ENCODE measurements around the genes SLC44A2, ILF3 and C19orf38.

GRCh38 chr19:10321821-10322828, 6.3 kb upstream of the FDX2 start:
- RRBS, 2 experiments = no CpG with 5 or more reads among the region's 19 CpGs

- RRBS, 2 experiments = no CpG with 5 or more reads among the region's 10 CpGs
Observed at GRCh38 chr19:10327076-10327601, 6.2 kb downstream of the RAVER1 start.

DNA sequence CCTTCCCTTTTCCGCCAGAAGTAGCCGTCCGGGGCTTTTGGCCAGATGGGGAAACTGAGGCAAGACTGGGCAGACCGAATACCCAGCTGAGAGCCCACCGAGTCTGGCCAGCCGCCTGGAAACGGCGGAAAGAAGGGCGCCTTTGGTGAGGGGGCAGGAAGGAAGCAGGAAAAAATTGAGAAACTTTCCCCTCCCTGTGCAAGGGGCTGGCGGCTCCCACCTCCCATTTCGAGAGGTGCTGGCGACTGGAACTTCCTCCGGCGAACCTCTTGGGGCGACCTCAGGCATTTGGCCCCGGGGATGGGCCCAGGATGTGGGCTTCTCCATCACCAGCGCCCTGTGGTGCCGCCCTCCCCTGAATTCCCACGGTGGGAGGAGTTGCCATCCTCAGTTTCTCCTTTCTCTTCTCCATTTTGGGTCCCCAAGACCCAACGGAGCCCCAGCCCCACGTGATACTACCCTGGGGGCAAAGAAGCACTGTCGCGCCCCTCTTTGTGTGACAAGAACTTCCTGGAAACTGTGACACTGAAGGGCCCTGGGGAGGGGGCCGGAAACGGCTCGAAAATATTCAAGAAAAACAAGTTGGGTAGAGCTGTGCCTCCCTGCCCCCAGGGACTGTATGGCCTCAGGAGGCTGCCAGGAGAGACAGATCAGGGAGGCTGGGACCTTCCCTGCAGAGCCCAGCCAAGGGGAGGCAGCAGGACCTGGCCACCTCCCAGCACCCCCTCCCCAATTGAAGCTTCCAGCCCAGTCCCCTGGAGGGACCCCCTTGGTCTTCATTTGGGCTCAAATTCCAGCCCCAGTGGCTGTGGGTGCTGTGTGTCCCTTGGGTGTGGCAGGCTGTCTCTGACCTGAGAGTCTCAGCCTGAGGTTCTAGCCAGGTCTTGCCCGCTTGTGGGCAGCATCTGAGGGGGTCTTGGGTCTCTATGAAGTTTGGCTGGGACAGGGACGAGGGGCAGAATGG, 16.1 kb upstream of the AP1M2 start:
- RRBS, 2 experiments = no CpG with 5 or more reads among the region's 28 CpGs

- RRBS, 2 experiments = 1 to 8% methylated on average over 17 to 20 of the region's 65 CpGs
Observed at GRCh38 chr19:10624685-10625868, at the start of gene SLC44A2. SLC44A2 (plus strand) TSS chr19:10625553.

- RRBS, 2 experiments = no CpG with 5 or more reads among the region's 5 CpGs
Observed at GRCh38 chr19:10626806-10627139, 1.4 kb downstream of the SLC44A2 start.

- RRBS, 2 experiments = no CpG with 5 or more reads among the region's 20 CpGs
Observed at GRCh38 chr19:10653142-10653490, 1.0 kb upstream of the ILF3 start.

DNA sequence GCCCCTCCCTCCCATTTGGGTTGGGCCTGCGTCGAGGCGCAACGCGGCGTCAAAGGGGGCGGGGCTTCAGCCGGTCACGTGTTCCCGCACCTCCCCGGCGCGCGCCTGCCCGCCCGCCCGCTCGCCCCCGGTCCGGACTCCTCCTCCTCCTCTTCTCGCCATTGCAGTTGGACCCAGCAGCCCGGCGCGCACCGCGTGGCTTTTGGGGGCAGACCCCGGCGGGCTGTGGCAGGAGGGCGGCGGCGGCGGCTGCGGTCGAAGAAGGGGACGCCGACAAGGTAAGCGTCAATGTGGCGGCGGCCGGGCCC, at the start of gene ILF3:
TSS of gene ILF3 (plus strand) at position 137 of the 308 bp plus-strand sequence.
- RRBS, 2 experiments = 1 to 6% methylated on average over 12 to 14 of the region's 40 CpGs

DNA sequence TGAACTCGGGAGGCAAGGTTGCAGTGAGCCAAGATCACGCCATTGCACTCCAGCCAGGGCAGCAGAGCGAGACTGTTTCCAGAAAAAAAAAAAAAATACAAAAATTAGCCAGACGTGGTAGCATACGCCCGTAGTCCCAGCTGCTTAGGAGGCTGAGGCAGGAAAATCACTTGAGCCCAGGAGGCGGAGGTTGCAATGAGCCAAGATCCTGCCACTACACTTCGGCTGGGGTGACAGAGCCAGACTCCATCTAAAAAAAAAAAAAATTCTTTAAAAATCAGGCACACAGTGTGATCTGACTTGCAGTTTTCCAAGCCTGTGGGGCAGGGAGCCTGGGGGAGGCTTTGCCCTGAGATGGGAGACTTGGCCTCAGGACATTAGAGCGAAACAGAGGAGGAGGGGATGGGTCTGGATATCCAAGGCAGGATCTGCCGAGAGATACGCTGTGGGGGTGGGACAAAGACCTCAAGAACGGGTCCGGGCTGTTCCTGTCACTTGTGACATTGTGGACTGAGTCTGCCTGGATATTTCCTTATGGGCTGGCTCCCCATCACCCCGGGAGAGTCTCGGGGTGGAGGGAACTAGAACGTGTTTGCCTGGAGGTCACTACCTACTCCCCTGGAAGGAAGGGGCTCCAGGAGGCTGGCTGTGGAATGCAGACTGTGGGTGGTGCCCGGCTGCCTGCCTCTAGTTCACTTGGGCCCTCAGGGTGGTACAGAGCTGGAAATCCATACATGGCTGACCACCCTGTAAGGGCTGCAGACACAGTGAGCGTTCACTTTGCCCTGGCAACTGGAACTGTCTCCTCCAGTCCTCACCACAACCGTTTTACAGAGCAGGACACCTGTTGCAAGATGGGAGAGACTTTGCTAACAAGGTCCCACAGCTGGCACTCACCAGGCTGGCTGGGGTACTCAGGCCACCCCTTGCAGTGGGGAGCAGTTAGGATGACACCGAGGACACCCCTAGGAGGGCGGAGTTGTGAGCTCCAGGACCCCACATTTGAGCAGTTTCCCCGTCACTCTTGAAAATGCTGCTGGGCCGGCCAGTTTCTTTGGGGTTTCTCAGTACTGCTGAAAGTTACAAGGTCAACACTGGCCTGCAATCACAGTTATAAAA, 26.4 kb downstream of the DNM2 start:
- RRBS, 2 experiments = 46 to 62% methylated on average over 2 to 4 of the region's 23 CpGs

DNA sequence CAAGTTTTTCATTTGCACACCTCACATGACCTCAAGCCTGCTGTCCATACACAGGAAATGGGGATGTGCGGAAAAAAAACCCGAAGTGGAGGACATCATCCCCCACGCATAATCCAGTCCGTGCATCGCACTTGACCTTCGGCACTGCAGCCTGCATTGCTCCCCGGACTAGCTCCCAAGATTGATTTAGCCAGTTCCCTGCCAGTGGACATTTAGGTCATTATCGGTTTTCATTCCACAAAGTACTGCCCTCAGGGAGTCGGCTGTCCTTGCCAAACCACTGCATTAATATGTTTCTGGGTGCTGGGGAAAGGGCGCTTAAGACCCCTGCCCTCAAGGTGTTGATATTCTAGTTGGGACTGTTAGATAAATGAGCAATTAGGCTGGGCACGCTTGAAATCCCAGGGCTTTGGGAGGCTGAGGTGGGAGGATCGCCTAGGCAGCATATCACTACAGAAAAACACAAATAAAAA, 27.2 kb downstream of the DNM2 start:
- RRBS, 2 experiments = no CpG with 5 or more reads among the region's 12 CpGs

DNA sequence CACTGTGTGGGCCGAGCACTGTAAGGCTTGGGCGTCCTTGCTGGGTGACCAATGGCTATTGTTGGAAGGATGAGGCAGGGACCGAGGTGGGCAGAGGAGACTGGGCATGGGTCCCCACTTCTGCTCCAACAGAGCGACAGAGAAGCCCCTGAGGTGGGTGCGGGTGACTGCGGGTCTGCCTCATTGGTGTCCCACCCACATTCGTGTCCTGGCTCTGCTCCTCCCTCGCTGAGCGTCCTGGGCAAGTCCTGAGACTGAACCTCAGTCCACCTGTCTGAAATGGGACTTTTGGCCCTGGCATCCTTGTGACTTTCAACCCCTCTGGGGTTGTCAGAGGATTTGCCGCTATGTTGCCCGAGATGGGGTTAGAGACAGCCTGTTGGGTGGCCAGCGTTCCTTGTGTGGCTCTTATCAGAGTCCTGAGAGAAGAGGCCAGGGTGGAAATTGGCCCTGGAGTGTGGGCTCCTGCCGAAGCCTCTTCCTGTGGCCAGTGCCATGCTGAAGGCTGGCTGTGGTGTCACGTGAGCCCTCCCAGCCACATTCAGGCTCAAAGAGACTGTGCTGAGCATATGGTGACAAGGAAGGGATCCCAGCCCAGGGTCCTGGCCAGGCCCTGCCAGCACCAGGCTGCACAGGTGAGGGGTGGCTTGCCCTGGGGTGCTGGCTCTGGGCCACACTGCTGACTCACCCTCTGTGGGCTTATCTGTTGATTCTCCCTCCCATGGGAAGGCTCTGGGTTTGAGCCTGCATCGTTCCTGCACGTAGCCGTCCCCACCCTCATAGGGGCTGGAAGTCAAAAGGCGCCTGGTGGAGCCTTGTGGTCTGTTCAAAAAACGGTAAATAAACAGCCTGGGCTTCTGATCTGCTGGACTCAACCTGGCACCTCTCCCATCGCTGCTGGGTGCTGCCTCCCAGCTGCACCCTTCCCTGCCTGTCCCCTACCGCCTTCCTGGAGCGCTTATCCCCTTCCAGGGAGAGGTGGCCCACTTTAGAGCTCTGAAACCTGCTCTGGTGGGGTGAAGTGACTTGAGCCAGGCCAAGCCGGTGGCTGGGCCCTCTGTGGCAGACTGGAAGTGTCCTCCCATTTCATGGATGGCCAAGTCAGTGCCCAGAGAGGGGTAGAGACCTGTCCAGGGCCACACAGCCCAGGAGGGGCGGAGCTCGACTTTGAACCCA, 31.0 kb downstream of the DNM2 start:
- RRBS, 2 experiments = no CpG with 5 or more reads among the region's 25 CpGs

DNA sequence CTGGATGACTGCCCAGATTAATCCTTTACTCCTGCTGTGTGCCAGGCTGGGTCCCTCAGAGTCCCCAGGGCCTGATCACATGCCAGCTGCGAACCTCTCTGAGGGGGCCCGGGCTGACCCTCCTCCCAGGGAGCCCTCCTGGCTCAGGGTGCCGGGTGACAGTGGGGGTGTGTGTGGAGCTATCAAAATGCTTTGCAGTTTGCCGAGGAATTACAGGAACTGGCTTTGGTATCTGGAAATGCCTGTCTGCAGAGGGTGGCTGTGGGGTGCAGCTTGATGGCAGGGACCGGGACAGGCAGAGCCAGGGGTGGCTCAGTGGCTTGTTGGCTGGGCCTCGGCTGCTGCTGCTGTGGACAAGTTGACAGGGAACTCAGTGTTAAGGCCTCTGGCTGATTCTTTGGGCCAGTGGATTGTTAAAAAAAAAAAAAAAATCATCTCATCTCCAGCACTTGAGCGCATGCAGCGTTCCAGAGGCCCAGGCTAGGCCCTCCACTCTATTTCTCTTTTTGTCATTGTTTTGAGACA, 49.0 kb downstream of the DNM2 start:
- RRBS, 2 experiments = 44 to 69% methylated on average over 2 of the region's 8 CpGs

- RRBS, 2 experiments = no CpG with 5 or more reads among the region's 12 CpGs
Observed at GRCh38 chr19:10838307-10838711, 2.3 kb upstream of the TMED1 start.

- RRBS, 2 experiments = no CpG with 5 or more reads among the region's 11 CpGs
Observed at GRCh38 chr19:10848213-10848642, at the start of gene C19orf38. C19orf38 (plus strand) TSS chr19:10848415.

- RRBS, 2 experiments = no CpG with 5 or more reads among the region's 24 CpGs
Observed at GRCh38 chr19:10990989-10991491, 30.2 kb downstream of the SMARCA4 start.

DNA sequence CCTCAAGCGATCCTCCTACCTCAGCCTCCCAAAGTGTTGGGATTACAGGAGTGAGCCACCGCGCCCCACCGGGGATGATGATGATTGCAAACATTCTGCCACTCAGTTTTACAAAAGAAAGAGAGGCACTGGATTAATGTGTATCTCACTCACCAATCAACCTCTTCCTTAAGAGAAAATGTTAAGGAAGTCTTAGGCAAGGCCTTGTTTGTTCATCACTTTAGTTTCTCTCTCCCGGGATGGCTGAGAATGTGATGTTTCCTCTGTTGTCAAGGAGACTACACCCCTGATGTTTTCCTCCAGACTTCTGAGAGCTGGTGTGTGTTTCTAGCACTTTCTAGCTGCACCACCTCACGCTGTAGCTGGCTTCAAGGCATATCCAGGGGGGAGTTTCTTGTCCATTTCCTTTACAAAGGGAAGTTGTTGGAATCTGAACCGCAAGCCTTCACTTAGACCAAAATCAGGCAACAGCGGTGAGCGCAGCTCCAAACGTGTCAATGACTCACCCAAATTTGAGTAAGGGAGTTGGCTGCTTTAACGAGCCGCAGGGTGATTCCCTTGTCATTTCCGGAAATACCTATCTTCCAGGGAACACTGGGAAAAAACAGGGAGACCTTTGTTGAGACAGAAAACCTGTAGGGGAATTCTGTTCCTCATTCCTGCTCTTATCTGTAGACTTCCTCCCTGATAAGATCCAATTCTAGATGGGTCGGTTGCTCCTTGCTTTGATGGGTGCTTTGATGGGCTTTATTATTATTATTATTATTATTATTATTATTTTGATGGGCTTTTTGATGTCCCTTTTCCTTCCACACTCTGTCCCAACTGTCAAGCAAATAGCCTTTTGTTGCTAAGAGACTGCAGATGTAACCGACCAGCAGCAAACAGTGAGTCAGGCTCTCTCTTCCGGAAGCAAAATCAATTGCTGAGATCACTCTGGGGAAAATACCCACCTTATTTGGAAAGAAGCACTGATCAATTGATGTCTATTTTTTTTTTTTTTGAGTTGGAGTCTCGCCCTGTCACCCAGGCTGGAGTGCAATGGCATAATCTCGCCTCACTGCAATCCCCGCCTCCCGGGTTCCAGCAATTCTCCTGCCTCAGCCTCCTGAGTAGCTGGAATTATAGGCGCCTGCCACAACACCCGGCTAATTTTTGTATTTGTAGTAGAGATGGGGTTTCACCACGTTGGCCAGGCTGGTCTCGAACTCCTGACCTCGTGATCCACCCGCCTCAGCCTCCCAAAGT, 2.6 kb downstream of the LDLR start:
- RRBS, 2 experiments = no CpG with 5 or more reads among the region's 26 CpGs

DNA sequence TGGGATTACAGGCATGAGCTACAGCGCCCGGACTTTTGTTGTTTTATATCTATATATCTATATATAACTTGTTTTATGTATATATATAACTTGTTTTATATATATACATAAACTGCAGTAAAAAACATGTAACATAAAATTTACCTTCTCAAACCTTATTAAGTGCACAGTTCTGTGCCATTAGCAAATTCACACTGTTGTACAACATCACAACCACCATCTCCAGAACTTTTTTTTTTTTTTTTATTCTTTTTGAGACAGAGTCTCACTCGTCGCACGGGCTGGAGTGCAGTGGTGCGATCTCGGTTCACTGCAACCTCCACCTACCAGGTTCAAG, 20.2 kb downstream of the LDLR start:
- RRBS, 2 experiments = no CpG with 5 or more reads among the region's 7 CpGs

- RRBS, 2 experiments = no CpG with 5 or more reads among the region's 15 CpGs
Observed at GRCh38 chr19:11111232-11111792, 22.0 kb downstream of the LDLR start.

DNA sequence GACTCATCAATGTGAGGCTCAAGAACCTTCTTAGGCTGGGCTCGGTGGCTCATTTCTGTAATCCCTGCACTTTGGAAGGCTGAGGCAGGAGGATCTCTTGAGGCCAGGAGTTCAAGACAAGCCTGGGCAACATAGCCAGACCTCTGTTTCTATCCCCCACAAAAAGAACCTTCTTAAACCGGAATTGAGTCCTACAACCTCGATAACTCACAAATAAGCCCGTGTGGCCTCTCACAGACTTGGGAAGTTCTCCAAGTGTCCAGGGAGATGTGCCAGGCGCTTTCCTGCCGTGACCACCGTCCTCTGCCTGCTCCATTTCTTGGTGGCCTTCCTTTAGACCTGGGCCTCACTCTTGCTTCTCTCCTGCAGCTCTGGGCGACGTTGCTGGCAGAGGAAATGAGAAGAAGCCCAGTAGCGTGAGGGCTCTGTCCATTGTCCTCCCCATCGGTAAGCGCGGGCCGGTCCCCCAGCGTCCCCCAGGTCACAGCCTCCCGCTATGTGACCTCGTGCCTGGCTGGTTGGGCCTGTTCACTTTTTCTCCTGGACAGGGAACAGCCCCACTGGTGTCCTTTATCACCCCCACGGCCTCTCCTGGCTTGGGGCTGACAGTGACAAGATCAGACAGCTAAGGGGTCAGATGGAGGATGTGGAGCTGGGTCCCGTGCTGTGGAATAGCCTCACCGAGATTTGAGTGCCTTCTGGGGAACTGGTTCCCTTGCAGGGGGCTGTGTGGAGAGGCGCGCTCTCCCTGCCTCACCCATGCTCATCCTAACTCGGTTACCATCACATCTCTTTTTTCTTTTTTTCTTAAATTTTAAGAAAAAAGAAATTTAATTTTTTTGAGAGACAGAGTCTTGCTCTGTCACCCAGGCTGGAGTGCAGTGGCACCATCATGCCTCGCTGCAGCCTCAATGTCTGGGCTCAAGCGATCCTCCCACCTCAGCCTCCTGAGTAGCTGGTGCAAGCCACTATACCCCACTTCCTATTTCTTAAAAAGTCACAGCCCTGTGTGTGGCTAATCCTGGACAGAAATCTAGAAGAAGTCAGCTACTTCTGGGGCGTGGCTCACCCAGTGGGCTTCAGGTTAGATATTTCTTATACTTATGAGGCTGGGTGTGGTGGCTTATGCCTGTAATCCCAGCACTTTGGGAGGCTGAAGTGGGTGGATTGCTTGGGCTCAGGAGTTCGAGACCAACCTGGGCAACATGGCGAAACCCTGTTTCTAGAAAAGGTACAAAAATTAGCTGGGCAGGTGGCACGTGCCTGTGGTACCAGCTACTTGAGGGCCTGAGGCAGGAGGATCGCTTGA, 27.5 kb downstream of the SPC24 start:
- RRBS, 2 experiments = no CpG with 5 or more reads among the region's 30 CpGs

- RRBS, 2 experiments = no CpG with 5 or more reads among the region's 24 CpGs
Observed at GRCh38 chr19:11166222-11166903, 10.8 kb upstream of the SPC24 start.

GRCh38 chr19:11174180-11174783, 18.7 kb upstream of the SPC24 start:
- RRBS, 2 experiments = no CpG with 5 or more reads among the region's 33 CpGs